Measurements from ENCODE around the gene TMEM14C.

DNA sequence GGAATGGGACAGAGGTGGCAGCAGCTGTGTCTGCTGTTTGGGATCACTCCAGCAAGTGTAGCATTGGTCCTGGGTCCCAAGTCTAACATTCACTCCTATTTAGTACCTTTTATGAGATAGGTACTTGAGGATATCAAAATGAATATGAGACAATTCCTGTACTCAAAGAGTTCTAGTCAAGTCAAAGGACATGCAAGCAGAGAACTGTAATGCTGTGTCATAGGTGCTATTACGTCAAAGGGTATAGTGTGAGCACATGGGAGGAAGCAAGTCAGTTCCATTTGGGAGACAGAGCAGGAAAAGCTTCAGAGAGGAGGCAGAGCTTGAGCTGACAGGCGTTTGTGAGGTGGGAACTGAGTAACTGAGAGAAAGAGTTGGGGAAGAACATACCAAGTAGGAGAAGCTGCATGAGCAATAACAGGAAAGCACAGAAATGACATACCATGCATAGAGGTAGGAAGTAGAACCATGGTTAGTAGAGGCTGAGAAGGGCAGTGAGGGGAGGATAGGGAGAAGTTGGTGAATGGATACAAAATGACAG is 15.2 kb upstream of the SSR1 start:
- PRO-cap, result no peak

- PRO-cap, result no peak
Measured at GRCh38 chr6:7604863-7605650, 15.1 kb downstream of the SNRNP48 start.

DNA sequence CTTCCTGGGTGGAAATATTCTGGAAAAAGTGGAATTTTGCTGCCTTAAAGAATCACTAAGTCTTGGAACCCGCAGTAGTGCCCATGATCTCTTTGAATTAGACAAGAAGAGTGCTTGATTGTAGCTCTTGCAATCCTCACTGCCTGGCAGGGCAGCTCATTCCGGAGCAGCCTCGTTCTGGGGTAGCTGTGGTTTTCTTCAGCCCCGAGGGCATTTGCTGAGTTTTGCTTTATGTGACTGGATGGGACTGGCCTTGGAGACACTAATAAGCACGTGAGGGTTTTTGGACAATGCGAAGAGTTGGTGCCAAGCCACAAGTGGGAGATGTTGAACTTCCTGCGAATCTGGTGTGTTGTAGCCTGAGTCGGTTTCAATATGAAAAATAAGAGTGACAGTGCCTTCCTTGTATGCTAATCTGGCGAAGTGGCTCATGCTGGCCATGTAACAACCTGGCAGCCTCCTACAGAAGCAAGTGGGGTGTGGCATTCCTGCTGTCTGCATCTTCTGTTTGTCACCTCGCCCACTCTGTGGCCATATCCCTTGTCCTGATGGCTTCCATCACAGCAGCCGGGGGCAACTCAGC is 28.3 kb downstream of the SNRNP48 start:
- PRO-cap, result bidirectional peak, plus-strand start at position 413 of the sequence, minus-strand start at position 206 of the sequence

- PRO-cap, result no peak
Measured at GRCh38 chr6:7642672-7643136, 52.7 kb downstream of the SNRNP48 start.

GRCh38 chr6:7727662-7727924 is 1.7 kb downstream of the BMP6 start:
- PRO-cap, result no peak

DNA sequence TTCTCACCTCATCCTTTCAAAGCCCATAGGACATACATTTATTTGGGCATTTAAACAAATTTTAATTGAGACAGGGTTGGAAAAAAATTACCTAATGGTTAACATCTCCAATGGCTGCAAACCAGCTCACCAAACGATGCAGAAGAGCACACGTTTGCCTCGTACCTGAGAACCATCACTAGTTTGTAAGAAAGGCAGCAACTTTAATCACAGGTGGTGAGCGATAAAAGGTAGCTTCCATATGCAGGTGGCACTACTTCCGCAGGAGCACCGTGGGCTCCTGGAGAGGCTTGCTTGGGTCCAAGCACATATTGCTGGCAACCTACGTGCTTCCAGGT is 31.2 kb downstream of the TXNDC5 start:
- PRO-cap, result no peak

- PRO-cap, result no peak
Measured at GRCh38 chr6:7887777-7888496, 22.7 kb downstream of the TXNDC5 start.

- PRO-cap, result no peak
Measured at GRCh38 chr6:8100253-8100790, 2.0 kb downstream of the EEF1E1 start.

GRCh38 chr6:8107981-8108696 is 5.8 kb upstream of the EEF1E1 start:
- PRO-cap, result no peak

DNA sequence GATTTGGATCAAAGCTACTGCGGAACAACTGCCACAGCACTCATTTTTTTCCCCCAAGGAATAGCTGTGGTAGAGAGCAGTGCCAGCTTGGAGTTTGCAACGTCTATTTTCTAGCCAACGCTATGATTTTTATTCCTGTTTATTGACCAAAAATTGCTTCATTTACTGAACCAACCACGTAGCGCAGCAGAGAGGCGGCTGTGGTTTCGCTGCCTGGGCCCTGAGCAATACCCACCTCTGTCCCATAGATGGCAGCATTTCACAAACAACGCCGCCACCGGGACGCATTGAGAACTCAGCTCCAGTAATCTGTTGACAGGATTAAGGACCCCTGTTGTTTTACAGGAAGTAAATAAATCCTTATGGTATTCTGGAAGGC is 547.7 kb upstream of the SLC35B3 start:
- PRO-cap, result no peak

- PRO-cap, result no peak
Measured at GRCh38 chr6:9024578-9025369, 589.4 kb upstream of the SLC35B3 start.

DNA sequence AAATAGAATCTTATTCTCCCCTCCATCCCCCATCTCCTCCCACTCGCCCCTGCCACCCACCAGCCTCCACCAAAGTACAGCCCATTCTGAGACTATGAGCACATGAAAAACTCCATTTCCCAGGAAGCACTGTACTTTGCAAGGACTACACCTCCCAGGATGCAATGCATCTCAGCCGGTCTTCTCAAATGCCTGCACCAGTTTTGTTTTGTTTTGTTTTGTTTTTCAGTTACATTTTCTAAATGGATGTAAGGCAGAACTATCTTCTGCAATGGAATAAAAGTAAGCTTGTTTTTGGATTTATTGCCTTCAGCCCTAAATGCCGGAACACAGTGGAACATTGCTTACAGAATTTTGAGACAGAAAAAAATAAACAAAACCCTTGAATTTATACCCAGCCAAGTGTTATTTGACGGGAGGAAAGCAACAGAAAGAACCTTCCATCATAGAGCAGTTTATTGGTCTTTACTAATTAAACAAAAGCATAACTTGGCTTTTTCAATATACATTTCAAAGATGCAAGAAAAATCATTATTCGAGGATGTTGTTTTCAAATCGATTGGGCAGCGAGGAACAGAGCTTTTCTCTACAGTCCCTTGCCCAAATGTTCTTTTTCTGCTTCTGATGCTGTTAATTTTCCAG is 267.8 kb downstream of the TFAP2A start:
- PRO-cap, result no peak

GRCh38 chr6:10397585-10398485 is 17.0 kb downstream of the TFAP2A start:
- PRO-cap, result no peak

DNA sequence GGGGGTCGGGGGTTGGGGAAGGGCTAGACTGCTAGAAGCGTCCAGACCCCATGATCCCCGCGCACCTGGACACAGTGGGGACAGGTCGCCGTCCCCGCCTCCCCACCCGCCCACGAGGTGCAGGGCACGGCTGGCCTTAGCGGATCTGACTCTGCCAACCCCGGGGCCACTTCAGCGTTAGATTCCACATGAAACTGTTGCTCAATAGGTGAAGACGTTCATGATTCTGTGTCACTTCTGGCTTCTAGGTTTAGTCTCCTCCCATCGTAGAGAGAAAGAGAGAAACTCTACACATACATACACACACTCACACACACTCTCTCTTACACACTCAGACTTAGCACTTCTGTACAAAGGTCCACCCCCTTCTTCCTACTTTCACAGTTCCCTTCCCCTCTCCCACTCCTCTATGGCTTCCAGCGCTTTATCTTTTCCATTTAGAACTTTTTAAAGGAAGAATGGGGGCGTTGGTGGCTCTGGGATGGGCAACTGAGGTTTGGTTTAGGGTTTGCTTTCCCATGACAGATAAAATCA is 5.1 kb upstream of the TFAP2A start:
- PRO-cap, result no peak

- PRO-cap, result no peak
Measured at GRCh38 chr6:10556619-10557178, 35.5 kb downstream of the GCNT2 start.

- PRO-cap, result no peak
Measured at GRCh38 chr6:10558414-10559106, 37.4 kb downstream of the GCNT2 start.

DNA sequence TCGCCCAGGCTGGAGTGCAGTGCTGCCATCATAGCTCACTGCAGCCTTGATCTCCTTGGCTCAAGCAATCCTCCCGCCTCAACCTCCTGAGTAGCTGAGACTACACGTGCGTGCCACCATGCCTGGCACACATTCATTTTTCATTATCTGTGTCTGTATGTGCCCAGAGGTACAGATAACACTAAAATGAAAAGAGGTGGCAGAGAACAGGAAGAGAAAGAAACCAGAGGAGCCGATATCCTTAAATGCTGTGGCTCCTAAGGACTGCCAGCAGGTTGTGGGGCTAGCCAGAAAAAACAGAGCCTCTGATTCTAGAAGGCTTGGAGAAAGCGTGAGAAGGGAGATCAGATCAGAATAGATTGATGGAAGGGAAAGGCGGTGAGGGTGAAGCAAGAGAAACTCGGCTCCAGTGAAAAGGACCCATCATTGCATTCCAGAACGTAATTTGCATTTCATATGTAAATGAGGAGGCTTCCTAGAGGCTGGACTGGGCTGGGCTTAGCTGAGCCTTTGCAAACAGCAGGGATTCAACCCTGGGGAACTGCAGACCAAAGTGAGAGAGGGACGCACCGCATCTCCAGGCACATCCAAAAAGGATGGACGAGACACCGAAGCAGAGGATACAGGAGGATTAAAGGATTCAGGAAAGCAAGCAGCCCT is 64.2 kb downstream of the GCNT2 start:
- PRO-cap, result no peak

DNA sequence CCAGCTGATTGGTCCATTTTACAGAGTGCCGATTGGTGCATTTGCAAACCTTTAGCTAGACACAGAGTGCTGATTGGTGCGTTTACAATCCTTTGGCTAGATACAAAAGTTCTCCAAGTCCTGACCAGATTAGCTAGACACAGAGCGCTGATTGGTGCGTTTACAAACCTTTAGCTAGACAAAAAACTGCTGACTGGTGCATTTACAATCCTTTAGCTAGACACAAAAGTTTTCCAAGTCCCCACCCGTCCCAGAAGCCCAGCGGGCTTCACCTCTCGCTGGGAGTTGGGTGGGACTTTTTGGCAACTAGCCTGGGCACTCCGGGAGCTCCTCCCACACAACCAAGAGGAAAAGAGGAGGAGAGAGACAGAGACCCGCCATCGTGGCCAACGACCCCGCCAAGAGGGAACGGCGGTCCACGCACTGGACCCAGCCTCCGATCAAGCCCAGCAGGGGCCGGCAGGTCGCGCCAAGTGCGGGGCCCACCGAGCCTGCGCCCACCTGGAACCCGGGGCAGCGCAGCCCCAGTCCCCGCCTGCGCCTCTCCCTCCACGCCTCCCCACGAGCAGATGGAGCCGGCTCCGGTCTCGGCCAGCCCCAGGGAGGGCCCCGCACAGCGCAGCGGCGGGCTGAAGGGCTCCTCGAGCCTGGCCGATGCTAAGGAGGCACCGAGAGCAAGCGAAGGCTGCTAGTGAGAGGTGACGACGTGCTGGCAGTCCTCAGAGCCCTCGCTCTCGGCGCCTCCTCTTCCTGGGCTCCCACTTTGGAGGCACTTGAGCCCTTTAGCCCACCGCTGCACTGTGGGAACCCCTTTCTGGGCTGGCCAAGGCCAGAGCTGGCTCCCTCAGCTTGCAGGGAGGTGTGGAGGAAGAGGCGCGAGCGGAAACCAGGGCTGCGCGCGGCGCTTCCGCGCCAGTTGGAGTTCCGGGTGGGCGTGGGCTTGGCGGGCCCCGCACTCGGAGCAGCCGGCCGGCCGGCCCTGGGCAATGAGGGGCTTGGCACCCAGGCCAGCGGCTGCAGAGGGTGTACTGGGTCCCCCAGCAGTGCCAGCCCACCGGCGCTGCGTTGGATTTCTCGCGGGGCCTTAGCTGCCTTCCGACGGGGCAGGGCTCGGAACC is 2.8 kb upstream of the TMEM14C start:
- PRO-cap, result unidirectional peak, plus-strand start at position 344 of the sequence; bidirectional peak, plus-strand start at position 691 of the sequence, minus-strand start at position 656 of the sequence; bidirectional peak, plus-strand start at position 915 of the sequence, minus-strand start at position 918 of the sequence

- PRO-cap, result no peak
Measured at GRCh38 chr6:10721317-10721832, 1.5 kb upstream of the TMEM14C start.

GRCh38 chr6:10722745-10723836 is at the start of gene TMEM14C:
Gene TMEM14C, plus strand, starts transcription at chr6:10723070.
- PRO-cap, result bidirectional peak, plus-strand start at chr6:10723097, minus-strand start at chr6:10722829

Data from bronchus (tissue), 1 donor.